Heart (tissue), 3 donors: Measurements from ENCODE around the genes DHX30, PLXNB1 and PFKFB4.

DNA sequence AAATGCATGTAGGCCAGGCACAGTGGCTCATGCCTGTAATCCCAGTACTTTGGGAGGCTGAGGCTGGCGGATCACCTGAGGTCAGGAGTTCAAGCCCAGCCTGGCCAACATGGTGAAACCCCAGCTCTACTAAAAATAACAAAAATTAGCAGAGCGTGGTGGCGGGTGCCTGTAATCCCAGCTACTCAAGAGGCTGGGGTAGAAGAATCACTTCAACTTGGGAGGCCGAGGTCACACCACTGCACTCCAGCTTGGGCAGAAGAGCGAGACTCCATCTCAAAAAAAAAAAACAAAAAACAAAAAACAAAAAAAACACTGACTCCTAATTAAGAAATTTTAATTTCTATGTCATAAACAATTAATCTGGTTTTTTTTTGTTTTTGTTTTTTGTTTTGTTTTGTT, 3.8 kb downstream of the SMARCC1 start:
- RAMPAGE, long total RNA, 2 experiments: no peak in any of the 2 experiments

DNA sequence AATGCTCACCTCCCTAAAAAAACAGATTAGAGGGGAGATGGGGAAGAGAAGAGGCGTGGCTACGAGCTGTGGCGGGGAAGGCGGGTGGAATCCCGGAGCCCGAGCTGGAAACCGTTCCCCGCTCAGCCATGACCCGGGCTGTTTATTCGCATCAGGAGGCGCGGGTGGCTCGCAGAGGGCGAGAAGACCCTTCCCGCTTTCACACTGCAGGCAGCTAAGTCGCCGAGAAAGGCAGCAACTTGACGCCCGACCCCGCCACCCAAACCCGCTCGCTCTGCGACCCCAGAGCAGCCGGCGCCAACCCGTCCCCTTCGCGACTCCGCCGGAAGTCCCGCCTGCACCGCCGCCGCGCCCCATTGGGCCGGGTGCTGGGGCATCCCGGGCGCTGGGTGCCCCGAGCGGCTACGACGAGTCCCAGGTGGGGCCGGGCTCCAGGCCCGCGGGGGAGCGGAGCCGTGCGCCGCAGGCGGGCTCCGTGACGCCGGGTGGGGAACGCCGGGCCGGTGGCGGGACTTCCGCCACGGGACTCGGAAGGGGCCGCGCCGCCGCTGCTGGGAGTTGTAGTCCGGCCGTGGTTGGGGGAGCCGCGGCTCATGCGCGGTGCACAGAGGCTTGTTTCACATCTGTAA, at the start of gene DHX30:
DHX30 (plus strand) TSS at position 561 of the 629 bp plus-strand sequence.
- RAMPAGE, long total RNA, 2 experiments: start-site peak on the plus strand in 2 of 2 experiments, centred at positions 586 to 587 of the sequence, 410 to 655 reads per replicate

- RAMPAGE, long total RNA, 2 experiments: no peak in any of the 2 experiments
These were observed 89.2 kb downstream of the DHX30 start for GRCh38 chr3:47891803-47892873.

DNA sequence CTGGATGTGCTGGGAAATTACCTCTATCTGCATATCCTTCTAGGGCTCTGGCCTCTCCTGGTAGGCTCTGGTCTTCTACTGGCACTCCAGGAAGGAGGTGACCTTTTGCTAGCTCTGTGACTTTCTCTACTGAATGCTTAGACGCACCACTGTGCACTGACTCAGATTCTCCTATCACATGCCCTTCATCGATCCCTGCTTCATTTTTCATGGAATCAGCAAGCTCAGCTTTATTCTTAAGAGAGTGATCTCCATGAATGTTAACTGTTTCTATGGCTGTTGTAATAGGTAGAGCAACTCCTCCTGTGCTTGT, 106.6 kb downstream of the DHX30 start:
- RAMPAGE, long total RNA, 2 experiments: no peak in any of the 2 experiments

- RAMPAGE, long total RNA, 2 experiments: no peak in any of the 2 experiments
These were observed 28.0 kb downstream of the CDC25A start for GRCh38 chr3:48160238-48160547.

- RAMPAGE, long total RNA, 2 experiments: no peak in any of the 2 experiments
These were observed 26.5 kb downstream of the FBXW12 start for GRCh38 chr3:48398257-48399155.

- RAMPAGE, long total RNA, 2 experiments: no peak in any of the 2 experiments
These were observed 27.7 kb downstream of the PLXNB1 start for GRCh38 chr3:48402068-48402722.

DNA sequence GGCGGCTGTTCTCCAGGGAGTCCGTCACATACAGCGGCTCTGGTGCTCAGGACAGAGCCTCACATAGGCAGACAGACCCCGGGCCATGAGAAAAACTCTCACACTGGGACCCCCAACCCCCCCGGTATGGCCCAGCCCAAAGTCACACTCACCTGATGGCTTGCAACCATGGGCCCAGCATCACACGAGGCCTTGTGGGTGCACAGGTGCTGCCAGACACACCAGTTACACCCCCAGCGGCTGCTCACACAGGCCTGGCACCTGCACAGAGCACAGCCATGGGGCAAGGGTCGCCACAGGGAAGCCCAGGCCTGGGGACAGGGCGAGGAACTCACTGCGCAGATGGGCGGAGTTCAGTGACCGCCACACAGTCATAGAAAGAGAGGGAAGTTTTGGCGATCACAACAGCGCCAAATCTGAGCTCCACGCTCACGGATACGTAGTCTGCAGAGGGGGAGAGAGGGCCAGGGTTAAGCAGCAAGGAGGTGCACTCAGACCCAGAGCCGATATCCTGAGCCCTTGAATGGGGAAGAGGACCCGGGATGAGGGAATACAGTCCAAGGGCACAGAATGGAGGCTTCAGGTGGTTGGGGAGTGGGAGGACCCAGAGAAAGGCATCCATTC, 9.3 kb downstream of the PLXNB1 start:
- RAMPAGE, long total RNA, 2 experiments: no peak in any of the 2 experiments

- RAMPAGE, long total RNA, 2 experiments: no peak in any of the 2 experiments
These were observed at the start of gene PLXNB1 for GRCh38 chr3:48429679-48430586. Gene PLXNB1, minus strand, starts transcription at chr3:48430086.

DNA sequence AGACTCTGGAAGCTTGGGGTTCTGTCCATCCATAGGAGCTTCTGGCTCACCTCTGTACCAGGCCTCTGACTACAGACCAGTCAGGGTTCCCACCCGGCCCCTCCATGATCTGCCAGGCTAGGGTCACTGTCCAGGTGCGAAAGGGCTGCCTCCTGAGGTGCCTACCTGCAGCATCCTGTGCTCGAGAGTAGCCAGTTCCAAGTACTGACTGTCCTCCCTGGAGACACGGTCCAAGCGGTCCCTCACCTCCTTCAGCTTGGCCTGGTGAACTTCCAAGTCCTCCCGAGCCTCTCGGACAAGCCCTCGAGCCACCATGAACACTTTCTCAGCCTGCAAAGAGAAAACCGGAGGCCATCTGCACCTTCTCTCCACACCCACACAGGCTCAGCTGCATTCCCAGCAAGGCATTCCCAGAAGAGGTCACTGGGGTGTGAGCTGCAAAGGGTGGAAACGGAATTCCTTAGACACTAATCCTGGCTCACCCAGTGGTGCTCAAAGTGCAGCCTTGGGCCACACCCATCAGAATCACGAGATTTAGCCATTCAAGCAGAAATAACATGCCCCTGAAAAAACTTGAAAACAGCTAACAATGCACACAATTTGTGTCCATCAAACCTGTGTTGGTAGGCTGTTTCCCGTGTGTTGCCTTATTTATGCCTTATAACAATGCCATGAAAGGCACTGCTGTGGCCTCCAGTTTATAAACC, 3.8 kb upstream of the PLXNB1 start:
- RAMPAGE, long total RNA, 2 experiments: no peak in any of the 2 experiments

GRCh38 chr3:48478429-48479102, 12.5 kb downstream of the TREX1 start:
- RAMPAGE, long total RNA, 2 experiments: no peak in any of the 2 experiments

- RAMPAGE, long total RNA, 2 experiments: no peak in any of the 2 experiments
These were observed 3.0 kb downstream of the SHISA5 start for GRCh38 chr3:48500904-48501526.

DNA sequence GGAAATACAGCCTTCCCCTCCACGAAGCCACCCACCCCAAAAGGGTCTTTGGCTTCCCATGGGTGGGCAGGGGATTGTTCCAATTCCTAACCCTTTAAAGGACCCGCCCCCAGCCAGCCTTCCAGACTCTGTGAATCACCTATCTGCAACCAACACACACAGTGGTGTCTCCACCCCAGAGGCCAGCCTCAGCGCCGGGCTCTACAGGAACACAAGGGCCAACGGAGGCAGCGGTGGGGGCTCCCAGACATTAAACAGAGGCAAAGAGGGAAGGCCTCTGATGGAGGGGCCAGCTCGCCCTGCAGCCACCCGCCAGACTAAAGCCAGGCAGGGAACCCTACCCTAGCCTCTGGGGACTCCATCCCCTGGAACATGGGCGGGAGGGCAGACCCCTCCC, 596 bp downstream of the SHISA5 start:
- RAMPAGE, long total RNA, 2 experiments: no peak in any of the 2 experiments

GRCh38 chr3:48555167-48555998, 1.2 kb downstream of the PFKFB4 start:
- RAMPAGE, long total RNA, 2 experiments: no peak in any of the 2 experiments

GRCh38 chr3:48556442-48557584, at the start of gene PFKFB4:
Gene PFKFB4, minus strand, starts transcription at chr3:48556803.
- RAMPAGE, long total RNA, 2 experiments: start-site peak on the minus strand in 1 of 2 experiments, at chr3:48556790-48556865 at its widest, 21 to 58 reads per replicate

DNA sequence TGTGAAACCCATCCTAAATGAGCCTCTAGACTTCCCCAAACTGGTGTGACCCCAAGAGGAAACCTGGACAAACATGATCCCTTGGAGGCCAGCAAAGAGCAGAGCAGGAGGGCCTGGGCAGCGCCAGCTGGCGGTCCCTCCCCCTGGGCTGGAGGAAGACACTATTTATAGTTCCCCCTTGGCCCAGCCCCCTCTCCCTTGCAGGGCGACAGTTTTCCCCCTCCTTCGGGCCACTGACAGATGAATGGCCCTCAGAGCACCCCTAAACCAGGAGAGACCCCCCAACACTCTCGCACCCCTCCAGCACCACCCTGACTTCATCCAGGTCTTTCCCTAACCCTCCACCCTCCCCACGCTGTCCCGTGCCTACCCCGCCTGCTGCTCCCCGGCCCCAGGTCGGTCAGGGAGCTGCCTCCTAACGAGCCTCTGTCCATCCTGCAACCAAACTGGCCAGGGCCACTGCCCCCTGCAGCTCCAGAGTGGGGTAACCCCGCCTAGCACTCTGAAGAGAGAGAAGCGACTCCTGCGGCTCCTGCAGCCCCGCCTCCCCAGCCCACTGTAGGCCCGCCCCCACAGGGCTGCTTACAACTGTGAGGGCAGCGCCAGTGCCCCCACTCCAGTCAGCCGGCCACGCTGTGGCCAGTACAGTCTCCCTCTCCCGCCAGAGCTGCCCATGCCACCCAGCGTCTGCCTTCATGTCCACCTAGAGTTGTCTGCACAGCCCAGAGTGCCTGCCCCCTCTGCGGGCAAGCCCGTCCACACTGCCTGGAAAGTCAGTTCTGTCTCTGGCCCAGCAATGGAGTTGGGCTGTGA, 2.7 kb downstream of the UCN2 start:
- RAMPAGE, long total RNA, 2 experiments: start-site peak on the minus strand in 1 of 2 experiments, centred at position 476 of the sequence, 18 reads per replicate

- RAMPAGE, long total RNA, 2 experiments: no peak in any of the 2 experiments
These were observed 2.0 kb upstream of the COL7A1 start for GRCh38 chr3:48596950-48597699.

GRCh38 chr3:48623827-48624435, 2.4 kb upstream of the TMEM89 start:
- RAMPAGE, long total RNA, 2 experiments: no peak in any of the 2 experiments

DNA sequence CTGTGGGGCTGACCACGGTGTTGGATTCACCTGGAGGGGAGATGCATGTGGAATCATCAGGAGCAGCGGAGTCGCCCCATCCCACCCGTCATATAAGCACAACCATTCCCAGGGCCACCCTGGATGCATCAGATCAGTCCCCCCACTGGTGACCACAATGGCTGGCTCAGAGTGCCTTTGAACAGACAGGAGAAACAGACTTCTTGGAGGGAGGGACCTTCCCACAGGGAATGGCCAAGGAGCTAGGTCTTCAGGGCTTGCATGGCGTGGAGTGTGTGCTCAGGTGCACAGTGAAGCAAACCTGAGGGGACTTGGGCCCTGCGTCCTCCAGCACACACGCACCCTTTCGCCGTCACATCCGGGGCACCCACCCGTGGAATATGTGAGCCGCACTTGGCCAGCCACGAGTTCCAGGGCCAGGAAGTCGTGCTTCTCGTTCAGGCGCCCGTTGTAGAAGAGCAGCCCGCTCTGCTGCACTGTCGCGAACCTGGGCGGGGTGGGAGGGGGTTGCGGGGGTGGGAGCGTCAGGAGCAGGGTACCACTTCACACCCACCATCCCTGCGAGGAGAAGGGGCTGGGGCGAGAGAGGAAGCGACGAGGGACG, 7.2 kb downstream of the CELSR3 start:
- RAMPAGE, long total RNA, 2 experiments: no peak in any of the 2 experiments

DNA sequence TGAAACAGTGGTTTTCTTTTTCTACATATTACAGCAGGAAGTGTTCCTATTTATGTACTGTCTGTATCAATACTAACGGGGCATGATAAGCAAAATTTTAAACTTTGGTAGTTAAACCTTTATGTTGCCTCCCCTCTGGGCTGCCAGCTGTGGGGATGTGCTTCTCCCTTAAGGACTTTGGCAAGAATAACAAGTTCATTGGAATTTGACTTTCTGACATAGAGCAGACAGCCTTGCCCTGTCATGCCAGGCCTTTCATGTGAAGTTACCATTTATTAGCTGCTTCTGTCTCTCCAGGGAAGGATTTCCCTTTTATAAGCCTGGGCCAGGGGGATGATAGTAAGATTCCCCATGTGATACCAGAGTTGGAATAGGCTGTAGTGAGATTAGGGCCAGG, 8.3 kb downstream of the ARIH2 start:
- RAMPAGE, long total RNA, 2 experiments: start-site peak on the plus strand in 1 of 2 experiments, centred at position 270 of the sequence, 270 reads per replicate